Camera-type eye (tissue), 1 donor: ENCODE results near the gene CMIP.

DNA sequence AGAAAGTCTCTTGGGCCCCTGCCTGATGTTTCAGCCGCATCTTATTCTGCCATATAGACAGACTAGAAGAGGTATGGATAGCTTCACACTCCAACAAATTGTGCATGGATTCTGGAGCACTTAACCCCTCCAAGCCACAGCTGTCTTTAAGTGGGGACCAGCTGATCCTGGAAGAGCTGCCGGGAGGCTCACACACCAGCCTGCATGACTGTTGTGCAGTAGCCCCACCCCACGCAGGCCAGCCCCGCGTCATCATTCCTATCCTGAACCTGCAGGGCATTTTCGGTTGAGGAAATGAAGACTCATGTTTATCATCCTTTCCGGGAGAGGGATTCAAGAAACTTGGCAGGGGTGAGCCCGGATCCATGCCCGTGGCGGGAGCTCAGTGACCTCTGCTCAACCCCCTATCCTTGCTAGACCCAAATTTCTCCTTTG is 43.6 kb upstream of the CMIP start:
- RAMPAGE, long total RNA = no peak

- RAMPAGE, long total RNA = no peak
Observed at GRCh38 chr16:81403329-81404010, 41.1 kb upstream of the CMIP start.

DNA sequence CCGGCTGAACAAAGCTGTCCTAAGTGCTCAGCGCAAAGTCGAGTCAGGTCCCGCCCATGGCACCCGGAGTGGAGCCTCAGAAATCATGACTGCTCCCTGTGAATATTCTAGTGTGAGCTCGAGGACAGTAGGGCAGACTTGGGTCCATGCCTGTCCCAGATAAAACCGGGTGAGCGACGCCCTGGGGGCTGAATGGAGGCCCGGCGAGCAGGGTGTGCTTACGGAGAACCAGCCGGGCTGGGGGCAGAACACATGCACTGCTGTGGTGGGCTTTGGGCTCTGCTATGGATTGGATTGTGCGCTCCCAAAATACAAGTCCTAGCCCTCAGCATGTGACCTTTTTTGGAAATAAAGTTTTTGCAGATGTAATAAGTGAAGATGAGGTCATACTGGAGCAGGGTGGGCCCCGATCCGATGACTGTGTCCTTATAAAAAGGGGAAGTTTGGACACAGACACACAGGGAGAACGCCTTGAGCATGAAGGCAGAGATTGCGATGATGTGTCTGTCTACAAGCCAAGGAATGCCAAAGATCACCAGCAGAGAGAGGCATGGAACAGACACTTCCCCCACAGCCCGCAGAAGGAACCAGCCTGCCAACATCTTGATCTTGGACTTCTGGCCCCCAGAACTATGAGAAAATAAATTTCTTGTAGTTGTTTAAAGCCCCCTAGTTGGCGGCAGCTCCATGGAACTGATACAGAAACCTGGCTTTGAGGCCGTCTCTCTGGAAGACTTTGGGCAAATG is 12.7 kb upstream of the CMIP start:
- RAMPAGE, long total RNA = no peak

DNA sequence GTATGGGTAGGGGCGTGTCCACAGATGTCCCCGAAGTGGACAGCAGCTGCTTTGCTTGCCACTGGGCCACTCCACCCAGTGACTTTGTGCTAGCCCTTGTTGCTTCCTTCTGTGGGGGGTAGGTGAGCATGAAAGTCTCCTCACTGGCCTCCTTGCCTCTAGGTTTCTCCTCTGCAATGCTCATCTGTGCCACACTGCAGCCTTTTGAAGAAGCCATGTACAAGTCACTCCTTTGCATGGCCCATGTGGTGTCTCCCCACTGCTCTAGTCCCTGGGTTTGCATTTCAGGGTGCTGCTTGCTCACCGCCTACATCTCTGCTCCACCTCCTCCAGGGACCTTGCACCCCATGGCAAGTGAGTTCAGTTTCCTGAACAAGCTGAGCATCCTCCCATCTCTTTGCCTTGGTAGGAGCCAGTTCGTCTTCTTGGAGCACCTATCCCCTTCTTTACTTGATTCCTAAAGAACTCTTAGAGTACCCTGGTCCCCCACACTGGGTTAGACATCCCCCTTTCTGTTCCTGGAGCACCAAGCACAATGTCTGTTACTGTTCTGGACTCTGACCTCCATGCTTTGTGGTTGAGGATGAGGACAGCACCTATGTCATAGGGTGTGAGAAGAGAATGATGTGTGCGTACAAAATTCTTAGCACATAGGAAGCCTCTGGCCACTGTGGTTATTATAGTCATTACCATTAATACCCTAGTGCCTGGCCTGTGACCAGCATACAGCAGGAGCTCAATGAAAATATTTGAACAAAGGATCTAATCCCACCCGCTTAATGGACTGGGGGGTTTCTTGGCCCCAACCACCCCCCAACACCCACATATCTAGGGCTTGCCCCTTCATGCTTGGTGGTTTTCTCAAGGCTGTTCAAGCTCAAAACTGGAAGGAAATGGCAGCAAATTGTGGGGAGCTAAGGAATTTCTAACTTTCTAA is 1.8 kb upstream of the CMIP start:
- RAMPAGE, long total RNA = no peak

- RAMPAGE, long total RNA = no peak
Observed at GRCh38 chr16:81444067-81444899, at the start of gene CMIP. CMIP (plus strand) TSS chr16:81444808.

DNA sequence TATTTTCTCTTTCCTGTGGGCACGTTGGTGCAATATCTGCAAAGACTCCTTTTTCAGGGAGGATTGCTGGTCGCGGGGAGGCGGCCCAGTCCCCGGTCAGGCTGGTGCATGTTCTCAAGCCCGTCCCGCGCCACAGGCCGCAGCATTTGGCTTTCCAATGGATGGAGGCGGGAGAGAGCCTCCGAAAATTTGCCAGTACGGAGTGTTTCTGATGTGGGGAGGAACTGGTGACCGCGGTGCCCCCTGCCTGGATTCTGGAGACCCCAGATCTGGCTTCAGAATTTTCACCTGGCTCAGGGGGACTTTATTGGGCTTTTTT is 2.3 kb downstream of the CMIP start:
- RAMPAGE, long total RNA = no peak

DNA sequence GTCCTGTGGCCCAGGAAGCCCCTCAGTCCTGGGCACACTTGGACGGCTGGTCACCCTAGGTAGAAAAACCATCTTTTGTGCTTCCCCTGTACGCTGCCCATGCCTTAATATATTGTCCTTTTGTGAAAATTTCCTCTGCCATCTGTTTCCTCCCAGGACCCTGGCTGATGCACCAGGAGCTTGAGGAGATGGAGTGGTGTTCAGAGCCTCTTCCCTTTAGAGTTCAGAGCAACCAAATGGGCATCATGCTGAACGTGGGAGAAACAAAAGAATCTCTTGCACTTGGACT is 15.8 kb downstream of the CMIP start:
- RAMPAGE, long total RNA = no peak

DNA sequence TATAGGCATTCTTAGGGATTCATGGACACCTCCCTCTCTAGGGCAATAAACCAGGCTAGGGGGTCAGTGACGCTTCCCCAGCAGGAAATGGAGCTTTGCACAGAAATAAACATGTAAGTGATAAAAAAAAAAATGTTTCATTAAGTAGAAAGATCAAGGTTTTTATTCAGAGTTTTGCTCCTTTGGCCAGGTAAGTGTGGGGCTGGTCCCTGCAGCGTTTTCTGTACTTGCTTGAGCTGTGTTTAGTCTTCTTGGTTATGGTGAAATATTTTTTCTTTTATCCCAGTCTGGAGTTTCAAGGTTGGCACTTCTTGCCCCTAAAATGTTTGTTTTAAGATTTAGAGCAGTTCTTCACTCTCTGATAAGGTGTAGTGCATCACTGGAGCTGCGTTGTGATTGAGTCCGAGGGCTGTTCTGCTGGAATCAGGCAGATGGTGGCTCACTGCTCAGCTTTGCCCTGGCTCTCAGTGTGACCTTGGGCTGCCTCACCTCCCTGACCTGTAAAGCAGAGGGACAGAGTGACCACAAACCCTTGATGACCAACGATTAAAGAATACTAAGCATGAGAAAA is 17.9 kb downstream of the CMIP start:
- RAMPAGE, long total RNA = no peak

- RAMPAGE, long total RNA = no peak
Observed at GRCh38 chr16:81468030-81468763, 23.6 kb downstream of the CMIP start.

DNA sequence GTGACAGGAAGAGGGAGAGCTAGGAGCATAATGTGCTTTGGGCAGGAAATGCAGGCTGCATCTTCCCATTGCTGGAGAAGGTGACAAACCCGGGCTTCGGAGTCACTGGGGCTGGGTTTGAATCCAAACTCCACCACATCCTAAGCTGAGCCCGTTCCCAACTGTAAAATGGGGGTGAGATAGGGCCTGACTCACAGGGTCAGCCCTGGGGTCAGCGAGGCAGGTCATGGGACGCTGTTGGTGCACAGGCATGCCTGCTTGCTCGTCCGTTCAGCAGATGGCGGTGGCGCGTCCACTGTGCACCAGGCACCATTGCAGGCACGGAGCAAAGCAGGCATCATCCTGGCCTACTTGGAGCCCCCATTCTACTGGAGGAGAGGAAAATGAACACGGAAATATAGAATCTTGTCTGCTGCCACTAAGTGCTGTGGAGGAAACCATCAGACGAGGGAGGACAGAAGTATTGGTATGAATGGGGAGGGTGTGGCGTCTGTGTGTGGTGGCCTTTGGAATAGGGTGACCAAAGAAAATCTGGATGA is 38.1 kb downstream of the CMIP start:
- RAMPAGE, long total RNA = no peak

DNA sequence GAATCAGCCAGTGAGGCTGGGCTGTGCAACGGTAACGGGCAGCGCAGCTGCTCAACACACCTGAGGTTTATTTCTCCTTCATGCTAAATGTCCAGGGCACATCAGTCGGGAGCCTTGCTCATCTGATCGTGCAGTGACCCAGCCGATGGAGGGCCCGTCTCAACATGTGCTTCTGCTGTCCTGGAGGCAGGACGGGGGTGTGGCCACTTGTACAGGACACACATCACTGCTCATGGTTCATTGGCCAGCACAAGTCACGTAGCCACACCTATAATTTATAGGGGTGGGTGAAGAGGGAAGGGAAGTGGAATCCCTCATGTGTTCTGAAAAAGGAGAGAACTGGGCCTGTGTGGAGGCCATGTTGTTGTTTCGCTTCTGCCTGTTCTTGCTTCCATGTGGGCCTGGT is 60.4 kb downstream of the CMIP start:
- RAMPAGE, long total RNA = no peak

- RAMPAGE, long total RNA = no peak
Observed at GRCh38 chr16:81530728-81531017, 86.1 kb downstream of the CMIP start.

- RAMPAGE, long total RNA = no peak
Observed at GRCh38 chr16:81531018-81531712, 86.6 kb downstream of the CMIP start.

- RAMPAGE, long total RNA = no peak
Observed at GRCh38 chr16:81546624-81547294, 102.2 kb downstream of the CMIP start.

DNA sequence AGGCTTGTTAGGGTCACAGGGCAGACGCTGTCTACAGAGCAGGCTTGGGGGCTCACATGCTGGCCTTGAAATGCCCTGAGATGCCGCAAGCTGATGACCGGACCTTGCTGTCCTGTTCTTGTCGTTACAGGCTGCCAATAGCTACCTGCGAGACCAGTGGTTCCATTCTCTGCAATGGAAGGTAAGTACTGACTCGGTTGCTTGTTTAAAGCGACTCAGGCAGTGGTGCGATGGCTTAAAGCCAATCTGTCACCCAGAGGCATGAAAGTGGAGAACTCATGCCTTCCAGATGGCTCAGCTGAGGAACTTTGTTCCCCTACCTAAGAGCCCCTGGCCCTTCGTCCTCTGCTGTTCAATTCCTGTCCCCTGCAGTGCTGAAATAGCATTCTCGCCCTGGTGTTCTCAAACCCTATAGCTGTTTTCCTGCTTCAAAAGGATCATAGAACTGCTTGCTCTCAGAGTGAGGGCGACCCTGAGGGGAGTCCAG is 158.3 kb upstream of the PLCG2 start:
- RAMPAGE, long total RNA = no peak

DNA sequence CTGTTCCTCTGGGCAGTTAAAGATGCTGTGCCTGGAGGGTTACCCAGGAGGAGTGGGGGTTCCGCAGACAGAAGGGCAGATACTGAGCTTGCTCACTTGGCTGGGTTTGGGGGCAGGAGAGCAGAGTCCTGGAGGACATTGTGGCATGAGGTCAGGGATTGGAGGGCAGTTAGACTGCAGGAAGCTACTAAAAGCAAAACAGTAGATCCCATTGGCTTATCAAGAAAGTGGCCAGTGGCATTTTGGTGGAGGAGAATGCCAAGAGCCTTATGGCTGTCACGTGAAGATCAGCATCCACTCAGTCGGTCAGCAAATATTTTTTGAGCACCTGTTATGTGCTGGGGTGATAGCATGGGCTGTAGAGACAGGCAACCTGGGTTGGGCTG is 101.4 kb upstream of the PLCG2 start:
- RAMPAGE, long total RNA = no peak

GRCh38 chr16:81700490-81700969 is 78.6 kb upstream of the PLCG2 start:
- RAMPAGE, long total RNA = no peak

DNA sequence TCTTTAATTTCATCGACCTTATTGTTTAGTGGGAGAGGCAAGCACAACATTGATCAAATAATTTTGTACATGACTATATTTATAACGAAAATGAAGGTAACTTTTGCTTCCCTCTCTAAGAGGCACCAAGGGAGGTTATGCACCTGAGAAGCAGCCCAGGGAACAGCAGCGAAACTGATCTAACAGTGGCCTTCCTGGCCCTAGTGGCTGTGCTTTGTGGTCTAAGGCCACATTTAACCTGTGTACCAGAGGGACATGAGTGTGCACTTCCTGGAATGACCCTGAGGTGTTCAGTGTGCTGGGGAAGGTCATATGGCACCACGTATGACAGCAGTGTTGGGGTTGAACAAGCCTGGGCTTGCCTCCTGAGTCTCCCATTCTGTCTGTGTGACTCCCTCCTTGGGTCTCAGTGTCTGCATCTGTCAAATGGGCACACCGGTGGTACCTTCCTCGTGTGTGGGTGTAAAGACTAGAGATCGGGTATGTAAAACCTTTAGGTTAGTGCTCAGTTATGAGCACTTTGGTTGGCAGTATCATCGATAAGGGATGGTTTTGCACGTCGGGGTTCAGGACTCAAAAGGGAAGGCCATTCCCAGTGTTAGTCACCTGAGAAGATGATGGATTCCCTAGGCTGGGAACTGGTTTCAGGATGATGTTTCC is 31.8 kb downstream of the PLCG2 start:
- RAMPAGE, long total RNA = no peak

DNA sequence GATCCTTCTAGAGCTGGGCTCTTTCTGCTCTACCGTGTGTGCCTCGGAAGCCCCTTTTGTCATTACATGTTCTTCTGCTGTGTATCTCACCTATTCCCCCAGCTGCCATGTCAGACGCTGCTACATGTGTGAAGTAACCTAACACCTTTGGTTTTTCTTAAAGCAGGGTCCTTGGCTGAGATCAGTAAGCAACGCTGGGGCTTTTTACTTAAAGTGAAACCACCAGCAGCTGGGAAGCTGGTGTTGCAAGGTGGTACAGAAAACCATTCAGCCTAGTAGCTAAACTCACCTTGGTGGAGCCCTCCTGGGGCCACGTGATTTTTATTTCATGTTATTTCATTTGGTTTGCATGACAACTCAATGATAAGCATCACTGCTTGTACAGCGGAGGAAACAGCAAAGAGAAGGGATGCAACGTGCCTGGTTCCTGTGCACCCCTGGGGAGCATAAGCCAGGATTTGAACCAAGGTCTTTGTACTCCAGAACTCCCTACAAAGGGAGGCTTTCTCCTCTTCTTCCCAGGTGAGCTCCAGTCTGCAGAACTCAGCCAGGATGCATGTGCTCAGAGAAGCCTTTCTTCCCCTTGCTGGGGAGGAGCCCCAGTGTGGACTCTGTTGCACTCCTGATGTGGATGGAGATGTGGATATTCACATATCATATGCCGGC is 62.7 kb downstream of the PLCG2 start:
- RAMPAGE, long total RNA = no peak

DNA sequence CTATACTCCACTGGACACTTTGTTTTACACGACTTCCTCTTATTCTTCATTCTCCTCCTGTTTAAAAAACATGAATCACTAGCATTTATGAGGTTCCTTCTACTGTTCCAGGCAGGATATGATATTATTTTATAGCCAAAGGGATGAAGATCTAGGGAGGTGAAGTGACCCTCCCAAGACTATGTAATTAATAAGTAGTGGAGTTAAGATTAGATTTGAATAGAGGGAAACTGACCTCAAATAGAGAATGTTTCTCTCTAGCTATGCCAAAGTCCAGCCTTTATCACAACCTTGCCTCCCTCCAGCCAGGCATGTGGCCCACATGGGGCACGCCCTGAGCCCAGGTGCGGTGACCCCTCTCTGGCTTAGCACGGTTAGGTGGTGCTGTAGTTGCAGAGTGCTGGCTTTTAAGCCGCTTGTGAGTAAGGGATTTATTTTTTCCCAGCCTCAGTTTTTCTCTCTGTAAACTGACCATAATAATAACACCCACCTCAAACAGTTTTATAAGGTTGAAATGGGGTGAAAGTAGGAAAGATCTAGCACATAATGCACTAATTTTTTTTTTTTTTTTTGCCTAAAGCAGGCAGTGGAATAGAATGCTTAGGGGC is 1.1 kb upstream of the HSD17B2 start:
- RAMPAGE, long total RNA = no peak